ENCODE results near the gene FUCA1.

GRCh38 chr1:23178331-23178693 lies 39.0 kb downstream of the HTR1D start:
- PRO-cap, 2 experiments = no peak in any of the 2 experiments

GRCh38 chr1:23376958-23377812 lies 7.5 kb upstream of the ZNF436 start:
- PRO-cap, 2 experiments = no peak in any of the 2 experiments

- PRO-cap, 2 experiments = no peak in any of the 2 experiments
These were observed 1.6 kb downstream of the TCEA3 start for GRCh38 chr1:23422969-23423338.

GRCh38 chr1:23426876-23427209 lies 2.3 kb upstream of the TCEA3 start:
- PRO-cap, 2 experiments = no peak in any of the 2 experiments

- PRO-cap, 2 experiments = no peak in any of the 2 experiments
These were observed 12.5 kb upstream of the TCEA3 start for GRCh38 chr1:23436825-23437693.

DNA sequence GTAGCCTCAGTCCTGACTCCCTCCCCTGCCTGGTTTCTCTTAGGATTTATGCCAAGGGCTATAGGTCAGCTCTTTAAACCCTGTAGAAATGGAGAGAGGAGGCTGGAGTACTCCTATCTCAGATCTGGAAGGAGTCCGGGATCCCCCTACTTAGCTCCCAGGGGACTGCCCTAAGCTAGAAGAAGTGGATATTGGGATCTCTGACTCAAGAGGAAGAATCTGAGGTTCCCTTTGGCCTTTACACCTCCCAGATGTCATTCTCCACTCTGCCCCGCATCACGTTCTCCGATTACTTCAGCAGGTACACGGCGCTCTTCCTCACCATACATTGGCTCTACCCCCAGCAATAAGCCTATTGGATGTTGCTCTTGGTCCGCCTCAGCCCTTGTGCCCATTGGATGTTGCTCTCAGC lies 9.7 kb downstream of the E2F2 start:
- PRO-cap, 2 experiments = no peak in any of the 2 experiments

GRCh38 chr1:23556518-23557123 lies 2.7 kb downstream of the ID3 start:
- PRO-cap, 2 experiments = peak in 1 of 2 experiments; most common plus-strand start chr1:23556911 (in 1); most common minus-strand start chr1:23556769 (in 1)

DNA sequence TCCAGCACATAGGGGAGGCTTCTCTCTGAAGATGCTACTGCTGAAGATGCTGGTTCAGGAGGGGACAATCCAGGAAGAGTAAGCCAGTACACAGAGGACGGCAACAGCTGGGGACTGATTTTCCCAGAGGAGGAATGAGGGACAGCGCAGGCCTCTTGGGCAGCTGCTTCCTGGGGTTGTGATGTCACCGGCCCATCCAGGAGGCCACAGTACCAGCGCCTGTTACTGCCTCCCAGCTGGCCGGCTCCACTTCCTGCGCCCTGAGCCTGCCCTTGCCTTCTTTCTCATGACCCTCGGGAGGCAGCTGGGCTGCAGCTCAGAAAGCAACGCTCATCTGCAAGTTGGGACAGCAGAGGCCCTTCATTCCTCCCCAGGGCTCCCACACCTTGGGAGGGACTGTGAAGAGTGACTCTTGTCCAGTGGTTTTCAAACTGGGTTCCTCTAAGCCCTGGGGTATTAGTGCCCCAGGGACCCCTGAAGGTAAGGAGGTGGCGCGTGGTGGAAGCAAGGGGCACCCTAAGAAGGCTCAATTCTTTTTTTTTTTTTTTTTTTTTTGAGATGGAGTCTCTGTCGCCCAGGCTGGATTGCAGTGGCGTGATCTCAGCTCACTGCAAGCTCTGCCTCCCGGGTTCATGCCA lies 22.0 kb upstream of the ID3 start:
- PRO-cap, 2 experiments = no peak in any of the 2 experiments

GRCh38 chr1:23612580-23613907 lies 53.7 kb upstream of the ID3 start:
- PRO-cap, 2 experiments = no peak in any of the 2 experiments

DNA sequence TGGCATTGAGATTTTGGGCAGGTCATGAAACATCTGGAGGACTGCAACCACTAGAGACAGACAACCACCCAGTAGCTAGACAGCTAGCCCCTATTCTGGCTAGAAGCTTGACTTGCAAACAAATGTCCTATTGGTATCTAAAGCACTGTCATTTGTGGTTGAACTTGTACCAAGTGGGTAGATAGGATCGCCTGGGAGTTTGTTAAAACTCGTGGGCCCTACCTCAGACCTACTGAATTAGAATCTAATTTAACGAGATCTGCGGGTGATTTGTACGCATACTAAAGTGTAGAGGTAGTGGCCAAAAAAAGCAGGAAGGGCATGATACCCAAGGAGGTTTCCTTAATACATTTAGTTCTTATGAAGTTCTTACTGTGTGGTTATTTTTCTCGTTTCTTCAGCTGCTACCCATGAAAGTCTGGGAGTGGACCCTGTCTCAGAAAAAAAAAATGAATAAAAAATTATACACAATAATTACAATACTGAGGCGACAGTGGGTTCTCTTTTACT lies 7.0 kb downstream of the RPL11 start:
- PRO-cap, 2 experiments = peak in 1 of 2 experiments; most common plus-strand start position 255 of the sequence (in 1)

- PRO-cap, 2 experiments = no peak in any of the 2 experiments
These were observed 20.7 kb upstream of the ELOA start for GRCh38 chr1:23722640-23722993.

GRCh38 chr1:23796443-23797006 lies 4.0 kb downstream of the GALE start:
- PRO-cap, 2 experiments = no peak in any of the 2 experiments

DNA sequence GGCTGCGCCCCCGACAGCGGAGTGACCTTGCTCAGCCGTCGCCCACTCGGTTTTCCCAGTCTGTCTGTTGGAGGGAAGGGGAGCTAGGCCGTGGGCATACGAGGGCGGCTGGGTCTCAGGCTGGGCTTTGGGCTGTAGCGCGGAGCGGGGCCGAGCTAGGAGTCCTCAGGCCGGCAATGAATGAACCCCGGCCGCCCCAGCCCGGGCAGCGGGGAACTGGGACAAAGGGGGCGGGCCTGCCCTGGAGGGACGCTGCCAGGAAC lies 262 bp downstream of the GALE start:
- PRO-cap, 2 experiments = no peak in any of the 2 experiments

- PRO-cap, 2 experiments = peak in 1 of 2 experiments; most common plus-strand start chr1:23838074 (in 1)
These were observed 12.5 kb upstream of the HMGCL start for GRCh38 chr1:23837775-23838152.

DNA sequence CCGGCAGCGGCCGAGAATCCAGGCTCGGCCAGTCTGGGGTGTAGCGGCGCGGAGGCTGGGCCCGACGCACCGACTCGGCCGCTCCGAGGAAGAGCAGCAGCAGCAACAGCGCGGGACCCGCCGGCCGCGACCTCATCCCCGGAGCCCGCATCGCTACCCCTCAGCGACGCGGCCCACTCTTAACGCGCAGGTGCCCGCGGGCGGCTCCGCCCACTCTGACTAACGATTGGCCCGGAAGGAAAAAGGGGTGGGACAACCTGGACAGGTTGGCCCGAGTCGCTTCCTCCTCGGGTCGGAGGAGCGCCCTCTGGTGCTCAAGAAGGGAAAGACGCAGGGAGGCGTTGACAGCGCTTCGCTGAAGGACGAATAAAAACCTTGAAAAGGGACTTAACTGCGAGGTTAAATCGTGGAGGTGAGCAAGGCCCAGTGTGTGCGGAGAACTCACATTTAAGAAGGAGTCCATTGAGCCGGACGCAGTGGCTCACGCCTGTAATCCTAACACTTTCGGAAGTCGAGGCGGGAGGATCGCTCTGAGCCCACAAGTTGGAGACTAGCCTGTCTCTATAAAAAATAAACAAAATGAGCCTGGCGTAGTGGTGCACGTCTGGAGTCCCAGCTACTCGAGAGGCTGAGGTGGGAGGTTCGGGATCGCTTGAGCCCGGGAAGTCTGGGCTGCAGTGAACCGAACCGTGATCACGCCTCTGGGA lies at the start of gene FUCA1:
TSS of gene FUCA1 (minus strand) at position 155 of the 707 bp plus-strand sequence.
- PRO-cap, 2 experiments = peak in 2 of 2 experiments; most common plus-strand start position 396 of the sequence (in 2); most common minus-strand start position 155 of the sequence (in 2)

GRCh38 chr1:23966506-23967587 lies 7.2 kb downstream of the PNRC2 start:
- PRO-cap, 2 experiments = no peak in any of the 2 experiments

- PRO-cap, 2 experiments = no peak in any of the 2 experiments
These were observed 3.9 kb upstream of the IFNLR1 start for GRCh38 chr1:24190922-24191525.

DNA sequence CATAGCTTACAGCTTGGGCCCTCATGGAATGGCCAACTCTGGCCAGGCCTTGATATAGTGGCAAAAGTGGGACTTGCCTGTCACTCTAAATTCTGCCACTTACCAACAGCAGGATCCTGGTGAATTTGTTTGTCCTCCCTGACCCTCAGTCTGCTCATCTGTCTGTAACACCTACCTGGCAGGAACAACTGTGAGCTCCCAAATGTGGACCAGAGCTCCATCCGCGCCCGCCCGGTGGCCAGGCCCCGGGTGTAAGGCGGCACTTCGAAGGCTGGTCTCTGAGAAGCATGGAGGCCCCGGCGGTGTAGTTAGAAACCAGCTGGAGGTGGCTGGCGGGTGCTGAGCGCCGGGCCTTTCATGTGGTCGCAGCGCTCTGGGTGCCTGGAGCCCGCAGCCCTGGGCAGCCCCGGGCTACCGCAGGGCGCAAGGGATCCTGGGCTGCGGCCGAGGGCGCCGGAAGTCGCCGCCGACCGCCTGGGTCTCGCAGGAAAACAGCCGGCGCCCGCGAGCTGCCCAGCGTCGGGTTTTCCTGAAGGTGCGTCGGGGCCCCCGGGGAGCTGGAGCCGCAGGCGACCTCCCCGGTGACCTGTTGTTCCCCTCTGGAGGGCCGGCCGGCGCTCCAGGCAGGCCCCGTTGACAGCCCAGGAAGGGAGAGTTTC lies 2.5 kb downstream of the GRHL3 start:
- PRO-cap, 2 experiments = no peak in any of the 2 experiments

DNA sequence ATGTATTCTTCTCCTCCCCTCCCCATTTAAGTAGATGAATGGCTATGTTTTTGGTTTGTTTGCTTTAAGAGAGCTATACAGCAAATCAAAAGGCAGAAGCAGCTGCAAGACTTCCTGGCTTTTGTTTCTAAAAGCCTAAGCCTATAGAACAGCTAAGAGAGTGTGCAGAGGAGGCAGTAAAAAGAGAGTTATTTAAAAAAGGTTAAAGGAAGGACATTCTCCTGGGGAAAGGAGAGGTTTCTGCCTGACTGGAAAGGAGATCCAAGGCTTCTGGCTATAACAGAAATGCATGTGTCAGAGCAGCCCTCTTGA lies 20.3 kb downstream of the STPG1 start:
- PRO-cap, 2 experiments = no peak in any of the 2 experiments

GRCh38 chr1:24506359-24507379 lies 4.0 kb downstream of the RCAN3 start:
- PRO-cap, 2 experiments = peak in 2 of 2 experiments; most common plus-strand start chr1:24506815 (in 2); most common minus-strand start chr1:24506659 (in 2)

Measured in cytotoxic T cell (primary cell).